Measurements from ENCODE around the genes RELT and FAM168A.

- RRBS: no CpG with 5 or more reads among the region's 12 CpGs
These were observed 60.2 kb downstream of the PDE2A start for GRCh38 chr11:72613865-72614579.

- RRBS: no CpG with 5 or more reads among the region's 11 CpGs
These were observed 56.8 kb downstream of the PDE2A start for GRCh38 chr11:72617273-72617950.

- RRBS: no CpG with 5 or more reads among the region's 10 CpGs
These were observed 8.6 kb upstream of the PDE2A start for GRCh38 chr11:72682528-72683533.

GRCh38 chr11:72737133-72737649 lies 15.0 kb downstream of the ARAP1 start:
- RRBS: no CpG with 5 or more reads among the region's 3 CpGs

DNA sequence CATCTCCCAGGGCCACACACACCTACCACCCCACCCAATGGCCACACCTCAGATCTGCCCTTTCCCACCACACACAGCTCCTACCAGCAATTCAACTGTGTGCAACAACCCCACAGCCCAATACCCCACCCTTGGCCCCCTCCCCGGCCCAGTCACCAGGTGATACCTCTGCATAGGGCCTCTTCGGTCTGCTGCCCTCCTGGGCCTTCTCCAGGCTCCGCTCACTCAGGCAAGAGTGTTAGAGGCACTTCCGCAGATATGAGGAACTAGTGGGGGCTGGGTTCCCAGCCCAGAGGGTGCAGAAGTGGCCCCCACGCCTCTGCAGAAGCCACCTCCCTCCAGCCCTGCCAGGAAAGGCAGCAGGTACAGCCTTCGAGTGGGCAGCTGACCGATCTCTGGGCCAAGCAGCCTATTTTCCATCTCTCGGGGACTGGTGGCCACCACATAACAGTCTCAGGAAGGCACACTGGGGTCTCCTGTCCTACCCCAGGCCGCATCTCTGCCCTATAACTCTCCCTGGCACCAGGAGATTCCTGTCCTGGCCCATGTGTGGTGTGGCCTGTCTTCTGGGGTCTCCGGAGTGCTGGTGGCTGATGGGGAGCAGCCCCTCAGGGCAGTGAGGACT lies 13.3 kb downstream of the ARAP1 start:
- RRBS: 79% methylated on average over 1 of the region's 10 CpGs

DNA sequence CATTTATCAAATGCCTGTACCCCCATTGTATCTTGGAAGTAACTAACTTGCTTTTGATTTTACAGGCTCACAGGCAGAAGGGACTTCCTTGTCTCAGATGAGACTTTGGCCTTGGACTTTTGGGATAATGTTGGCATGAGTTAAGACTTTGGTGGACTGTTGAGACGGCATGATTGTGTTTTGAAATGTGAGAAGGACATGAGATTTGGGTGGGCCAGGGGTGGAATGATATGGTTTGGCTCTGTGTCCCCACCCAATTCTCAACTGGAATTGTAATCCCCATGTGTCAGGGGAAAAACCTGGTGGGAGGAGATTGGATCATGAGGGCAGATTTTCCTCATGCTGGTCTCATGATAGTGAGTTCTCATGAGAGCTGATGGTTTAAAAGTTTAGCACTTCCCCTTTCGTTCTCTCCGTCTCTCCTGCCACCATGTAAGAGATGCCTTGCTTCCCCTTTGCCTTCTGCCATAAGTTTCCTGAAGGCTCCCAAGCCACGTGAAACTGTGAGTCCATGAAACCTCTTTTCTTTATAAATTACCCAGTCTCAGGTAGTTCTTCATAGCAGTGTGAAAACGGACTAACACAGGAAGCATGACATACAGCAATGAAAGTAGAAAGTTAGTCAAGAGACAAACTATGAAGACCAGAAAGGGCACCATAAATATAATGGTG lies 113.5 kb downstream of the FCHSD2 start:
- RRBS: no CpG with 5 or more reads among the region's 5 CpGs

DNA sequence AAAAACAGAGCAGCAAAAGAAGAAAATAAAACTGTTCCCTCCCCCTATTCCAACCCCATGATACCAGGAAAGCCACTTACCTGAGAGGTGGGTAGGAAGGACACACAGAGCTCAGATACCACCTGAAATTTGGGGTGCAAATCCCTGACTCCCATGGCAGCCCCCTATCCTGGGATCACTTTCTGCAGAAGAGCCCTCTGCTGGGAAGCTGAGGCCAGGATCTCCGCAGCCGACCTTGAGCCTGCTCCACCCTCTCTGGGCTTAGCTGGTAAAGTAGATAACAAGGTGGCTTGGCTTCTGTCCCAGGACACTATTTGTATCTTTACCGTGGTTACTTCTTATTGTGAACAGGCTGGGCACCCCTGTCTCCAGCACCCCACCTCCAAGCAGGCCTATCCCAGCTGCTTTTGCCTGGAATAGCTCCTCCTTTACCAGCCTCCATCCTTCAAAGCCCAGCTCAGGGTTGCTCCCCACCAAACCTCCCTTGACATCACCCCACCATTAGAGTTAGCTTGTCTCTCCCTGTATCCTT lies 35.3 kb upstream of the P2RY2 start:
- RRBS: no CpG with 5 or more reads among the region's 3 CpGs

GRCh38 chr11:73270645-73271807 lies 1.1 kb upstream of the P2RY6 start:
- RRBS: 81% methylated on average over 2 of the region's 31 CpGs

DNA sequence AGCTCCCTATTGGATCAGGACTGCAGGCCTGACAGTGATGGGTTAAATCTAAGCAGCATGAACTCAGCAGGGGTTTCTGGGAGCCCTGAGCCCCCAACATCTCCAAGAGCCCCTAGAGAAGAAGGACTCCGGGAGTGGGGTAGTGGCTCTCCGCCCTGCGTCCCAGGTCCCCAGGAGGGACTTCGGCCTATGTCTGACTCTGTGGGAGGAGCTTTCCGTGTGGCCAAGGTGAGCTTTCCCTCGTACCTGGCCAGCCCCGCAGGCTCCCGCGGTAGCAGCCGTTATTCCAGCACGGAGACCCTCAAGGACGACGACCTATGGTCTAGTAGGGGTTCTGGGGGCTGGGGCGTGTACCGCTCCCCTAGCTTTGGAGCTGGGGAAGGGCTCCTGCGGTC lies 1.5 kb downstream of the ARHGEF17 start:
- RRBS: 0% methylated on average over 1 of the region's 16 CpGs

DNA sequence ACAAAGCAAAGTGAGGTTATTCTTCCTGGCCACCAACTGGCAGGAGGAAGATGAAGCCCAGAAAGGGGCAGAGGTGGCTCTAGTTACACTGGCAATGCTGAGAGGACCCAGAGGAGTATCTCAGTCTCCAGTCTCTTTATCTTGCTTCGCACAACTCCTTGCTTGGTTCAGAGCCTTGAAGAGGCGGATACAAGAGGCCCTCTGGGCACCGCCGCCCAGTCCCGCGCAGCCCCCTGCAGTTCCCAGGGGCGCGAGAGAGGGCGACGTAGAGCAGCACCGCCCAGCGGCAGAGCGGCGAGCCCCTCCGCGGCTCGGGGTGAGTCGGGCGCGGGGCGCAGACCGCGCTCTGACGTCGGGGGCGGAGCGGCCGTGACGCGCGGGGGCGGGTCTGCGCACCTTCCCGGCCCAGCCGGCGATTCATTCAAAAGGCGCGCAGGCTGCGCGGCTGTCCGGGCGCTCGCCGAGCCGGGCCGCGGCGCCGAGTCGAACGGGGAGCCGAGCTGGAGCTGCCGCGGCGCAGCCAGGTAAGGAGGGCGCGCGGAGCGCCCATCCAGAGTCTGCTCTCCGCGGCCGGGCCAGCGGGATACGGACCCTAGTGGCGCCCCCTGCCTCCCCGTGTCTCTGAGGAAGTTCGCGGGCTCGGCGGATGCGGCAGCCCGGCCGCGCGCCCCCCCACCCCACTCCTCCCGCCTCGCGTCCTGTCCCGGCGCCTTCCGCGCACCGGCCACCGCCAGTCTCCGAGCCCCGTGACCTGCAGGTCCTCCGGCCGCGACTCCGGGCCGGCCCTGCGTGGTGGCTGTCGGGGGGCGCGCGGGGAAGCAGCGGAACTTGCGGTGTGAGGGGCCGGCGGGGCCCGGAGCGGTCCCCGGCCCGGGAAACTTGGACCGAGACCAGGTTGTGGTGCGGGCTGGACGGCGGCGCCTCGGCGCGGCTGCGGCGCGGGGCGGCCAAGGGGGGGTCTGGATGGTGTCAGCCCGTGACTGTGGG lies at the start of gene RELT:
TSS of gene RELT (plus strand) at position 424 of the 987 bp plus-strand sequence.
- RRBS: 1% methylated on average over 53 of the region's 117 CpGs

DNA sequence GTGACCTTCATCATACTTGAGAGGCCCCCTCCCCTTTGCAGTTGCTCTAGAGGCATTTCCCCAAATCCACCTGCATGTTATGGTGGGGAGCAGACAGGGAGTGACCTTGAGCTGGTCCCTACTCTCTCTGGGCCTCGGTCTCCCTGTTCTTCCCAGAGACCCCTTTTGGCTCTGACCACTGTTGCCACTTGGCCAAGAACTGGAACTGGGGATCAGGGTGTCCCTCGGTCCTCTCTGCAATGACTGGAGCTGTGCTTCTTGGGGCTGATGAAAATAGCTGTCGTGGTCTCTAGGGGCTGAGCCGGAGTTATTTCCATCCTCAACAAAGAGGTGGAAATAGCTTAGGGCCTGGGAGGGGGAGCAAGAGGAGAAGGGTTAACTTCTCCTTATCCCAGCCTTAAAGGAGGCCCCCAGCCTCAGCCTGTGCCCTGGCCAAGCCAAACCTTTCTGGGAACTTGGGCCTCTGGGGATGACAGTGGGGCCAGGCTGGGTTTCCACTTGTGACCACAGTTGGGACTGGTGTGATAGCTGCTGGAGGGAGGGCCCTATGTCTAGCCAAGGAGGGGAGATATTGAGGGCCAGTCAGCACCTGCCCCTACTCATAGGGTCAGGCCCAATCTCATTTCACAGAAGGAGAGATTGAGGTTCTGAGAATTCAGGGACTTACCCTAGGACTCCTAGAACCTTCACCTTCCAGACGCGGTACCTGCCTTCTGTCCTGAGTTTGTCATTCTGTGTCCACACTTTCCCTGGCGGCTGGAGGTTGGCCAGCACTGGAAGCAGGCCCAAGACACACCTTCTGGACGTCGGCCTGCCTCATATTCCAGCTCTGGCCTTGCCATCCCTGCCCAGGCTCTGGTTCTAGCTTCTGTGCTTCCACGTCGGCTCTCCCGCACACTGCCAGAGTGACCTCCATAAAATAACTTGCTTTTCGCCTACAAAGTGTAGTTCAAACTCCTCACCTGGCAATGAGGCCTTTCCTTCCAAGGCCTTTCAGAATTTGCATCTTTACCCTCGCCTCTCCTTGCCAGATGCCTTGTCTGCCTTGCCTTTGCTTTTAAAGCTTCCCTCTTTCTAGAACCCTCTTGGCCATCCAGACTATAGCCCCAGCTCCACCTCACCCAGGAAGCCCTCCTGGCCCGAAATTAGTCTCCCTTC lies 3.1 kb downstream of the RELT start:
- RRBS: no CpG with 5 or more reads among the region's 15 CpGs

GRCh38 chr11:73597346-73598427 lies at the start of gene FAM168A:
Gene FAM168A, minus strand, starts transcription at chr11:73598112.
- RRBS: 2% methylated on average over 46 of the region's 83 CpGs

- RRBS: no CpG with 5 or more reads among the region's 7 CpGs
These were observed 19.7 kb upstream of the DNAJB13 start for GRCh38 chr11:73931151-73931483.

DNA sequence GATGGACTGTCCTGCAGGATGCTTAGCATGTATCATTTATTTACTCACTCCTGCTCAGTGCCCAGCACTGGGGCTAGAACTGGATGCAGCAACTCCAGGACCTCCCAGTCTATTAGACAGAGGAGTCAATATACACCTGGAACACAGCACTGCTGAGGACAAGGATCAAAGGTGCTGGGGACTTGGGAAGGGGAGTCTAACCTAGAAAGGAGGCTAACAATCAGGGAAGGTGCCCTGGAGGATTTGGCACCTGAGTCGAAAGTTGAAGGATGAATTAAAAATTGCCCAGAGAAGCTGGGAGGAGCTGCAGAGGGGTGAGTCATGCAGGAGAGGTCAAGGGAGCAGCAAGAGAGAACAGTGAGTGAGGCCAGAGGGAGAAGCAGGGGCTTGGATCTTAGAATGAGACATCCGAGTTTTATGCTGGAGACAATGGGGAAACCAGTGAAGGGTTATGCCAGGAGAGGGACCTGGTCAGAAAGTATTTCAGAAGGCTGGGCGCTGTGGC lies 5.3 kb downstream of the DNAJB13 start:
- RRBS: no CpG with 5 or more reads among the region's 3 CpGs

DNA sequence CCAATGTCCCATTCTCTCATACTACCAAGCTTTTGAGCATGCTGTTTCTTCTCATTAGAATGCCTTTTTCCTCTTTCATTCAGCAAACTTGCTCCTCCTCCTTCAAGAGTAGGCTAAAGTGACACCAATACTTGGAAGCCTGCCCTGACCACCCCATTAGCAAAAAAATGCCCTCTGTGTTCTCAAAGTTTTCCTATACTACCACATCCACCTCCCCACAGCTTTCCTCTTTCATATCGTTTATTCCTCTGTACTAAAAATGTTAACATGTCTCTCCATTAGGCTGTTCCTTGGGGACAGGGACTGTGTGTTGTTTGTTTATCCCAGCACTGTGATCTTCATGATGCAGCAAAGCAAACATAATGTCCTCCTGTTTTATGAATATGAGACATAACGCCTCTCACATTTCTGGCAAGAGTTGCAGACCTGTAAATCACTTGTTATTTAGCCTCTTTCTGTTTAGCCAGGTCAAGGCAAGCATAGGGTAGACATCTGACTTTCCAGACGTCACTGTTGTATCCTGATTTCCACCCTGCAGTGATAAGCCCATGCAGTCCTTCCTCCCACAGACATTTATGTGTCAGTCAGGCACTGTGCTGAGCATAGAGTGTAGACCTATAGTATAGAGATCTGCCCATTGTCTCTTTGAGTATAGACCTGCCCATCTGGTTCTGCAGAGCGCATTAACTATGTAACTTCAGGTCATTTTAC lies 62.1 kb upstream of the UCP3 start:
- RRBS: no CpG with 5 or more reads among the region's 4 CpGs

GRCh38 chr11:74138354-74139225 lies 32.2 kb downstream of the C2CD3 start:
- RRBS: no CpG with 5 or more reads among the region's 7 CpGs

DNA sequence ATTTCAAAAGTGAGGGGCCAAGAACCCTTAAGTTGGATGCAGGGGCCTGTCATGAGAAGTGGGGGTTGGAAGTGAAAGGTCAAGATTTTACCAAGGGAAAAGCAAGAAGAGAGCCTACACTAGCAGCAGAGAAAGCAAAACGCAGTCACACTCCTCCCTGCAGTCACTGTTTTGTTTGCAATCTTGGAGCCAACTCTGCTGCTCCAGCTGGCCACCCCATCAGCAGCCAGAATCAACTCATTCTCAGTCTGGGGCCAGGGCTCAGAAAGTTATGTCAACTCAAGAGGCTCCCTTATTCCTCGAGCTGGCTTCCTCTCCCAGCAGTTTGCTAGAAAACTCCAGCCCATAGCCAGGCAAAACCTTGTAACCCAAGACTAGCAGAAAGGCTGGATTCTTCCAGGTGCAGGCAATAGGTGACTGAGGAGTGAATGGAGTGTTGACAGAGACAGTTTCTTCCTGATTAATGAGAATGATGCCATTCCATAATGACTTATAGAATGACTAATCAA lies 53.5 kb downstream of the P4HA3 start:
- RRBS: no CpG with 5 or more reads among the region's 2 CpGs

- RRBS: no CpG with 5 or more reads among the region's 5 CpGs
These were observed 22.4 kb upstream of the P4HA3 start for GRCh38 chr11:74333646-74334425.

GRCh38 chr11:74465318-74465952 lies 1.9 kb downstream of the KCNE3 start:
- RRBS: no CpG with 5 or more reads among the region's 1 CpG

DNA sequence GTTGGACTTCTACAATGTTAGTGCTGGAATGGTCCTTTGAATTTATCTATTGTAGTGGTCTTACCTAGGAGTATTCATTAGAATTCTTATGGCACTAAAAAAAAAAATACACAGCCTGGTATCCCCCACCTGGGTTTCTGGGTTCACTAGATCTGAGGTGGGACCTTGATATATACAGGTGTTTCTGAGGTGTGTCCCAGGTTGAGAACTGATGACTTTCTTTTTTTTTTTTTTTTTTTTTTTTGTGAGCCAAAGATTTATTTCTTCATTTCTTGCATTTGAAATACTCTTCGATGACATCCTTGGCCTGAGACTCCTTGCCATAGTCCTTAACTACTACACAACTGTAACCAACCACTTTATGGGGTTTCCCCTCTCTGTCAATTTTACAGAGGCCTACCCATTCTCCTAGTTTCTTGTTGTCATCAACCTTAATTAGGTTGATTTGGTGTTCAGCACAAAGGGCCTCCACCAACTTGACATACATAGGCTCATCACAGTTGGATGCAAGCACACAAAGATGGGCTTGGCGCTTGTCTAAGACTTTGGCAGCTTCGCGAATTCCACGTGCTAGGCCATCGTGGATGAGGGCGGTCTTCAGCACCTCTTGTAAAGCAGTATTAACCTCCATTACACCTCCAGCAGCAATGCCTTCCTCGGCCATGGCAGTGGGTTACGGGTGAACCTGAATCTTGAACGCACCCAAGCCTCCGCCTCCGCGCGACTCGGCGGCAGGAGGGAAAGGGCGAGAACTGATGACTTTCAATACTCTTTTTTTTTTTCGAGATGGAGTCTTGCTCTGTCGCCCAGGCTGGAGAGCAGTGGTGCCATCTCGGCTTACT lies 3.0 kb upstream of the RNF169 start:
- RRBS: no CpG with 5 or more reads among the region's 20 CpGs